ENCODE data around the genes PRPS2, GLRA2 and AP1S2.

DNA sequence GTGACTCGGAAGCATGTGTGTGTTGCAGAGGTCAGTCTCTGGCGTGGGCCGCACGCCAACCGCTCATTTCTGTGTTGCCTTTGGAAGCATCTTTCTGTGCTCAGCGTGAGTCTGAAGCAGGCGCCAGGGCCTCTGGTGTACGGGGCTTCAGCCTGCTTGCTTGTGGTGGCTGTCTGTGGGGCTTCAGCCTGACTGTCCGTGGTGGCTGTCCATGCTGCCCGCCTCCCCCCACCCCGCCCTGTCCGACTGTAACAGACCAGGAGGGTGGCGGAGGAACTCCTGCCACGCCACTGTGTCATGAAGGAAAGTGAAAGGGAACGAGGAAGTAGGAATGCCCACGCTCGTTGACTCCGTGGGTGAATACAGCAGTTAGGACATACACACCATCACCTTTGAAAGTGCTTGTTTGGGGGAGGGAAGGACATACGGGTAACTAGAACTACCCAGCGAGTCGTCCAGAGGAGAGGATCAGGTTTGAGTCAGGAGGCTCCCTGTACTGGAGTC lies 14.6 kb upstream of the CLCN4 start:
- PRO-cap = no peak

DNA sequence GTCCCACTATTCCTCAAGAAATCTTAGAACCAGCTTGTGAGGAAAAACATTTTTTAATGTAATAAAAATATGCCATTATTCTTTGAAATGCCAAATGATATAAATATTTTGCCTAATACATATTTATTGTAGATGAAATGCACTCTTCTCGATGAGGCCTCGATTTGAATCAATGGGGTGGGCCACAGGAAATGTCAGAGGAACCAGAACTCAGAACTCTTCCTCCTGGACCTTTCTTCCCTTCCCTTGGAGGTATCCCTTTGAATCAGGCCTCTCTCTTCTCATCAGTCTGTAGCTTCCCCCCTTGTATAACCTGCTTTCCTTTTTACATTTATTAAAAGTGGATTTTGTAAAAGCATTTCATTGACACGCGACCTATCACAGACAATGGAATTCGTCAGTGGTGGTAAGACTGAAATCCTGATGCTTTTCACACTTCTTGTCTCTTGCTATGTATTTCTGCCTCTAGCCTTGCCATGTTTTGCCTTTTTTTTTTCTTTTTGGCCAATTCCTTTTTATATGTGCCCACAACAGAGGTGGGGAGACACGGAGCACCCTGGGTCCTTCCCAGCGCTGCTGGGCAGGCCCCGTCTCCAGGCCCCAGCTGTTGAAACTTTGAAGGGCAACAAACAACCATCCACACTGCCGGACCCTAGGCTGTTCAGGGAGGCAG lies 14.0 kb upstream of the CLCN4 start:
- PRO-cap = no peak

GRCh38 chrX:10166570-10167358 lies 10.0 kb downstream of the CLCN4 start:
- PRO-cap = no peak

- PRO-cap = no peak
Observed at GRCh38 chrX:10172918-10173281, 16.1 kb downstream of the CLCN4 start.

- PRO-cap = no peak
Observed at GRCh38 chrX:10633661-10634083, 13.3 kb upstream of the MID1 start.

GRCh38 chrX:10769986-10770286 lies 149.6 kb upstream of the MID1 start:
- PRO-cap = no peak

GRCh38 chrX:11419043-11419483 lies 125.8 kb downstream of the AMELX start:
- PRO-cap = no peak

- PRO-cap = no peak
Observed at GRCh38 chrX:11428211-11428965, 135.2 kb downstream of the AMELX start.

DNA sequence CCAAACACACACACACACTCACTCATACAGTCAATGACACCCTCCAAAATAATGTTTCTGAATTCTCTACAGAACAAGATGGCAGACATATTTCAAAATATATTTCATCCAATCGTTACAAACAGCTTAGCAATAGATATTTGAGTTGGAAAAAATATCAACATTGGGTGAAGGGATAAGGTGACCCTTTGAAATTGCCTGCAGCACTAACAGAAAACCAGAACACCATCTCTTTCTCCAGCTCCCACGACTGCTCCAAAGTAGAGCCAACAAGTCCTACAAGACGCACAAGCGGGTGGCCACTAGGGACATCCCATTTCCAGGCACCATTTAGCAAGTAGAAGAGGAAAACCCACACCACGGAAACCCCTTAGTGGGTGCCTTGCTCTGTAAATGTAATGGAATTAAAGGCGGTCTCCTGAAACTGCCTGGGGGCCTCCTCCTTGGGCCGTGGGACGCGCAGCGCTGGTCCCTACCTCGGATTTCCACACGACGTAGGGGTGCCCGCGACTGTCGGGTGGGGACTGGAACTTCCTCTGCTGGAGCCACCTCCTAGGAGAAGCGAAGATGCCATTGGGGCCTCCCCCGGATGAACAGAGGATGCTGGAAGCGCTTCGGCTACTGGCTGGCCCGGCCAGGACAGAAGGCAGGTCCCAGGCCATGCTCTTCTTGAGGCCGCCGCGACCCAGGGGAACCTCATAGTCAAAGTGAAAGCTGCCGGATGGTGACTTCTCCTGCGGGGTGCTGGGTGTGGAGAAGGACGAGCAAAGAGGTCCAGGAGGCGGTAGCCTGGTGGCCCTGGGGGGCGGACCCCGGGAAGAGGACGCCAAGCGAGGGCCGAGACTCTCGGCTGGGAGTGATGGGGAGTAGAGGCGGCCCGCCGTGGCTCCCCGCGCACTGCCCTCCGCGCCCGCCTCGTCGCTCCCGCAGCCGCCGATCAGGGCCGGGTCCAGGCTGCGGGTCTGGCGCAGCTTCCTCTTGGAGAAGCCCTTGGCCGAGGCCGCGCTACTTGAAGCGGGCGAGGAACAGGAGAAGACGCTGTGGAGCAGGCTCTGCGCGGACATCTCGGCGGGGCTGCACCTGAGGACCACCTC lies 1.6 kb downstream of the ARHGAP6 start:
- PRO-cap = no peak

DNA sequence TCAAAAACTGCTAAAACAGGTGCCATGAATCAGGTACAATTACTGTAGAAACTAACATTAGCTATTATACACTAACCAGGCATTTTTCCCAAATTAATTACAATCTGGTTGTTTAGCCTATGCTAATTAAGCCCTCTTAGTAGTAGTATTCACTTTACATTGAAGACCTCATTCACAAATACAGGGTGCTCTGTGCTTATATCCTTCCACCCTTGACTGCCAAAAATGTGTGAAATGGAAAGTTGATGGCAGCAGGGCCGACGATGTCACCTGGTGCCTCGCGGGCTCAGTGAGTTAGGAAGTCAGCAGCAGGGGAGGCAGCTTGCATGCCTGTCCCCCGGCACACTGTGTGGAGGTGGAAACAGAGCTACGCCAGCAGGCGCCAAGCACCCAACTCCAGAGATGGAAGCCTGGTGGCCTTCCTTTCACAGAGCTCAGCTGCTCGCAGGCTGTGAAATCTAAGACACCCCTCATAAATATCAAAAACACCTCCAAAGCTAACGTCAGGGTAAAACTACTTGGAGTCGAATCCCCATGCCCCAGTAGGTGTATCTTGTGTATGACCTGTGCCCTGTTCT lies 8.4 kb downstream of the MSL3 start:
- PRO-cap = no peak

DNA sequence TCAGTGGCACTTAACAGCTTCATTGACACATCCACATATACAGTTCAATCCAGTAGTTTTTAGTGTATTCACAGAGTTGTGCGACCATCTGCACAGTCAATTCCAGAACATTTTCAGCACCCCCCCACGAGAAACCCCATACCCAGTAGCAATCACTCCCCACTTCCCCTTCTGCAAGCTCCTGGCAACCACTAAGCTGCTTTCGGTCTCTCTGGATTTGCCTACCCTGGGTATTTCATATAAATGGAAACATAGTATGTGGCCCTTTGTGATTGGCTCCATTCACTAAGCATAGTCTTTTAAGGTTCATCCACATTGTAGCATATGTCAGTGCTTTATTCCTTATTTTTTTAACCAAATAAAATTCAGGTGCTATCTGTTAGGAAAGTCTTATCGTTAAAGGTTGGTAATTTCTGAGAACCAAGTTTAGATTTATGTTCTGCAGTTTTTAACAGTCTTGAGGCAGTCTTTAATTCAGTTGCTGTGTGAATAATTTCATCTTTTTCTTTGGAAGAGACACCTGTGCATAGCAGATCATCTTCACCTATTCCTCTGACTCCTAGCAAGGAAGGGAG lies 10.1 kb downstream of the MSL3 start:
- PRO-cap = no peak

DNA sequence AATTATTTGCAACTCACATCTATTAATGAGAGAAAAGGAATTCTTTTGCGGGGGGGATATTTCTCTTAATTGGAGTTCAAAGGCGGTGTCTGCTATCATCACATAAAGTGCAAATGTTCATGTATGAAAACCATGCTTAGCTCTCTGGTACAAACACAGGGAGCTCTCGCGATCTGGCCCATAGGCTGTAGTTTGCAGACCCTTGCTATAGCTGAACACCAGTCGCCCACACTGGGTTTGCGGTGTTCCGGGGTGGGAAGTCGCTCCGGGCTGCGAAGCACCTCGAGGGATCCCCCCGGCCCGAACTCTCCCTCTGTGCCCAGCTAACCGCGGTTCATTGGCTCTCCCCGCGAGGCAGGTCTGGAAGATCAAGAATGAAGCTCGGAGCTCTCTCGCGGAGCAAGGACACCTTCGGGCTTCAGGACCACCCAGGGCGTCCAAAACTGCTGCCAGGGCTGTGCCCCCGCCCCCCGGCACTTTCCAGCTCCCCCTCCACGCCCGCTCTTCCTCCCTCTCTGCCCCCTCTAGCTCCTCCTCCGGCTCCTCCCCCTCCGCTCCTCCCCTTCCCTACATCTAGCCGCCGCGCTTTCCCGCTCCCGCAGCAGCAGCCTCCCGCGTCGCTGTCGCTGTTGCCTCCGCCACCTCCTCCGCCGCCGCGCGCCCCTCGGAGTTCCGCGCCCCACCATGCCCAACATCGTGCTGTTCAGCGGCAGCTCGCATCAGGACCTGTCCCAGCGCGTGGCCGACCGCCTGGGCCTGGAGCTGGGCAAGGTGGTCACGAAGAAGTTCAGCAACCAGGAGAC lies at the start of gene PRPS2:
PRPS2 (plus strand) TSS at position 599 of the 803 bp plus-strand sequence.
- PRO-cap = no peak

DNA sequence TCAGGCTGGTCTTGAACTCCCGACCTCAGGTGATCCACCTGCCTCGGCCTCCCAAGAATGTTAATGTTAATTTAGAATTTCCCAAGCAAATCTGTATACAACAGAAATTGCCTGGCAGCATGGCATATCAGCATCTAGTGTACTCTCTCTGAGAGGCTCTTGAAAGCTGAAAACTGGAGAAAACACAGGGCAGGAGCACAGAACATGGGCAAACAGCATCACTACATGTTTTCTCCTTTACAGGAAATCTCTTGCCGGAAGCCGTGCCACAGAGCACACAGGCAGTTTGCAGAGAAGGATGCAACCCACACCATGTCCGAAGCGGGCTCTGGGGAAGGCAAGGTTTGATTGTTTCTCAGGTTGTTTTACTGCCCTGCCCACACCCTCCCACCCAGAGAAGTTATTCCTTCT lies 41.0 kb upstream of the FAM9C start:
- PRO-cap = no peak

DNA sequence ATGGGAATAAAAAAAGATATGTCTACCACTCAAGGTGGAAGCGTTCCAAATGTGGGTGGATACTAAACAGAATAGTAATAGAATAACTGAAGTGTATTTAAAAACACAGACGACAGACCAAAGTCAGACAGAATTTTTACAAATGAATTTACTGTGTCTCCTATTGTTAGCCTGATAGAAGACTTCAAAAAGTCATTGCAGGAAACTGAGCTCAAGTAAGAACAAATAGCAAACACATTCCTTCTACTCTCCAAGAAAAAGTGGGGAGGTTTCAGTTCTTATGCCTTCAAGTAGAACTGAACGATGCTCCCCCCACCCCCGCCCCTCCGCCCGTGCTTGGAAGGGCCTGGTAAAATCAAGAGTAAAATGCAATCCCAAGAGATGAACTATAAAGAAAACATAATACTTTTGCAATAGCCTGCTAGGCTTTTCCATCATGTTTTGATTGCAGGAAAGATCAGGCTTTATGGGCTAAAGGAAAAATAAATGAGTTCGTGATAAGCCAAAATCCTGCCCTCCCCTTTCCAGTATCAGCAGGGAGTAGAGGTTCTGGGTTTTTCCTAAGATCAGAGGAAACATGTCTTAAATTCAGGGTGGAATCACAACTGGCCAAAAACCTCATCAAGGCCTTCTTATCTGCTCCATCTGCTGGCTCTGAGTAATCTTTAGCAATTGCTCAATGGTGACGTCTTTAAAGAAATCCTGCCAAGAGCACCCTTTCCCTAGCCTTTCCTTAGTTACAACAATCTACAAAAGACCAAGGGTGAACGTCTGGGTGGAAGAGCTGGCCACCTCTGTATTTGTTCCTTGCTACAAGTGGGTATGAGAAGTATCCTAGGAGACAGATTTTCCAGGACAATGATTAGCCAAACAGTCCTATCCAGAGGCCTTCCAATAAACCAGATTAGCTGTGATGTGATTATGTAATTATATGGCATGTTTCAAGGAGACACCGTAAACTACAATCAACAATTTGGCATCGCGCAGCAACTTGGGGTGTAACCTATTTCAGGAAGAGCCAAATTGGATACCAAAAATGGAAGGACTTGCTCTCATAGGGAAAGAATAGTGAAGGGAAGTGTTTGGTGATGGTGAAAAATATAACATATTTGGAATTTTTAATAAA lies 66.2 kb upstream of the FAM9C start:
- PRO-cap = no peak

DNA sequence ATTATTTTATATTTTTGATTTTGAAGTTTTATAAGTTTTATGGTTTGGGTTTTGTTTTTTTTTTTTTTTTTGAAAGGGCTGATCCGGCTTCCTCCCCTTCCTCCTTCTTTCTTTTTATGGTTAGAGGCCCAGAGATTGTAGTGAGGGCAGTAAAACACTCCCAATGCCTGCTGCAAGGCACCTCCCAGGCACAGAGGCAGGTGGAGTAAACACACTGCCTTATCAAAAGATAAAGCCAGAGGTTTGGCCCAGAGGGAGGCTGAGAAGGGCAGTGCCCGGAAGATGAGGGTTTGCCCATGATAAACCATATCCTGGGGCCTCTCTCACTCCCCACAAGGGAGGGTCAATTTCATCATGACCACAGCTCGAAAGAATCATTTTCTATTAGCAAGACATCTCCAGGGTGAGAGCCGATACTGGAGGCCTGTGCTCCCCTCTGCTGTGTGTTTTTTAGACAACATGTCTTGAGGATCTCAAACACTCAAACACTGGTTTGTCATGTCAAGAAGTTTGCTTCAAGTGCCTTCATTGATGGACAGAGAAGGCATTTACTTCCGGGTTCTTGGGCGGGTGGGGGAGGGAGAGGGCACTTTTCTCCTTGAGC lies 98.5 kb upstream of the FAM9C start:
- PRO-cap = no peak

- PRO-cap = no peak
Observed at GRCh38 chrX:13693694-13694133, 4.8 kb downstream of the RAB9A start.

DNA sequence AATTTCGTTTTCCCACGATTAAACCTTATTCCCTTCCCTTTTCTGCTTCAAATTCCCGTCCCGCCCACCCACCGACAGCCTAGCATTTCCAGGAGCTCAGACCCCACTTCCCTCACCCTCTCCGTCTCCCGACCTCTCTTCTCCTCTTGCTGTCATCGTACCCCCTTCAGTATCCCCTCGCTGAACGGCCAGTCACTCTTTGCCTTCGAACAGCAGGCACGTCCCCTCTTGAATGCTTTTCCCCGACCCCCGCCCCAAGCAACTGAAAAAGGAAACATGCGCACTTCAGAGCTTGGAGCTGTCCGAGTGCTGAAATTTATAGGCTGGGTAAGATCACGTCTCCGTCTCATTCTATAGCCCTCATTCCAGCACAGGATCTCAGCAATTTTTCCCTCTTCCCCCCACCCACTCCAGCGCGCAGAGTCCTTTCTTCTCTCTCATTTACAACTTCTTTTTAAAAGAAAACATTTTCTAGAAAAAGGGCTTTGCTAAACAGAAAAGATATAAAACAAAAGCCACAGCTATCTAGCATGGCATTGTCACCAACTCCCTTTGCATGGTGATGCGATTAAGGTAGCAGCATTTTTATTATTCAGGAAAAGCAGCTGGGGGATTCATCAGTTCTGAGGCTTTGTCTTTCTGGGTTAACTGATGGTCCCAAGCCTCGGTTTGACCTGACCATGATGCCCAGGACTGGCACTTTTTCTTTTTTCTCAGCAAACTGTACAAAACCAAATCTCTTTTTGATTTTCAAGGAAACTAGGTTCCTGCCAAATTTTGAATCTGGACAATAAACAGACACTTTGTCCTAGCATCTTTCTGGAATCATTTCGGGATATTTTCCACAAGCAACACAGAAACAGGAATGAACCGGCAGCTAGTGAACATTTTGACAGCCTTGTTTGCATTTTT lies at the start of gene GLRA2:
GLRA2 (plus strand) TSS at position 344 of the 912 bp plus-strand sequence.
- PRO-cap = no peak

DNA sequence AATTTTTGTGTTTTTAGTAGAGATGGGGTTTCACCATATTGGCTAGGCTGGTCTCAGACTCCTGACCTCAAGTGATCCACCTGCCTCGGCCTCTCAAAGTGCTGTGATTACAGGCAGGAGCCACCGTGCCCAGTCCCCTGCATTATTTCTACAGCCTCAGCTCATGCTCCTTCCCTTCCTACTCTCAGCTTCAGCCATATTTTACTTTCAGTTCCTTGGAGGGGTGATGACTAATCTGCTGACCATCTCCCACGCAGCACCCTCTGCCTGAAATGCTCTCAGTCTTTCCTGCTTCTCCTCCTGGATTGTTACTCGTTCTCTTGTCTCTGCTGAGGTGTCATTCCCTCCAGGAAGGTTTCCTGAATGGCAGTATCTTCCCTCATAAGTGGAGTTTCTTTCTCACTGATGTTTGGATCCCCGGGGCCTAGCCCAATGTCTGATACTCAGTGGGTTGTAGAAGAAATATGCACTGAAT lies 63.3 kb downstream of the MOSPD2 start:
- PRO-cap = no peak

DNA sequence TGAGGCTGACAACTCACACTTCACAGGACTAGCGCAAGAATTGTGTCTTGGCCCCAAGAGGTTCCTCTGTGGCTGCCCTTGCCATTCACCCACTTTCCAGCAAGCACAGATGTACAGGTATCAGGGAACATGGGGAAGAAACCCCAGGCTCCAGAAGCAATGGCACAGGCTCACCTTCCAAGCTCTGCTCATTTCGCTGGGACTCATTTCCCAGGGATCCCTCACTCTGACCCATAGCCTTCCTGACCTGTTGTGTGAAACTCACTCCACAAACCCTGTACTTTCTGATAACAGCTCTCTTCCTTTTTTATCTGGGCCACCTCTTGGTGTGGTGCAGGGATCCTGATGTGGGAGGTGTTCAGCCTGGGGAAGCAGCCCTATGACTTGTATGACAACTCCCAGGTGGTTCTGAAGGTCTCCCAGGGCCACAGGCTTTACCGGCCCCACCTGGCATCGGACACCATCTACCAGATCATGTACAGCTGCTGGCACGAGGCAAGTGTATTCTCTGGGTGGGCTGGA lies 49.0 kb downstream of the BMX start:
- PRO-cap = no peak

- PRO-cap = bidirectional peak, plus-strand start at chrX:15855100, minus-strand start at chrX:15854813
Observed at GRCh38 chrX:15854081-15854970, at the start of gene AP1S2. Gene AP1S2, minus strand, starts transcription at chrX:15854813.